Pulmonary lymph node (tissue), 1 donor: ENCODE measurements around a stretch of chr6.

- PRO-cap = no peak
Observed at GRCh38 chr6:170146877-170147563, 143.9 kb downstream of the DLL1 start.

DNA sequence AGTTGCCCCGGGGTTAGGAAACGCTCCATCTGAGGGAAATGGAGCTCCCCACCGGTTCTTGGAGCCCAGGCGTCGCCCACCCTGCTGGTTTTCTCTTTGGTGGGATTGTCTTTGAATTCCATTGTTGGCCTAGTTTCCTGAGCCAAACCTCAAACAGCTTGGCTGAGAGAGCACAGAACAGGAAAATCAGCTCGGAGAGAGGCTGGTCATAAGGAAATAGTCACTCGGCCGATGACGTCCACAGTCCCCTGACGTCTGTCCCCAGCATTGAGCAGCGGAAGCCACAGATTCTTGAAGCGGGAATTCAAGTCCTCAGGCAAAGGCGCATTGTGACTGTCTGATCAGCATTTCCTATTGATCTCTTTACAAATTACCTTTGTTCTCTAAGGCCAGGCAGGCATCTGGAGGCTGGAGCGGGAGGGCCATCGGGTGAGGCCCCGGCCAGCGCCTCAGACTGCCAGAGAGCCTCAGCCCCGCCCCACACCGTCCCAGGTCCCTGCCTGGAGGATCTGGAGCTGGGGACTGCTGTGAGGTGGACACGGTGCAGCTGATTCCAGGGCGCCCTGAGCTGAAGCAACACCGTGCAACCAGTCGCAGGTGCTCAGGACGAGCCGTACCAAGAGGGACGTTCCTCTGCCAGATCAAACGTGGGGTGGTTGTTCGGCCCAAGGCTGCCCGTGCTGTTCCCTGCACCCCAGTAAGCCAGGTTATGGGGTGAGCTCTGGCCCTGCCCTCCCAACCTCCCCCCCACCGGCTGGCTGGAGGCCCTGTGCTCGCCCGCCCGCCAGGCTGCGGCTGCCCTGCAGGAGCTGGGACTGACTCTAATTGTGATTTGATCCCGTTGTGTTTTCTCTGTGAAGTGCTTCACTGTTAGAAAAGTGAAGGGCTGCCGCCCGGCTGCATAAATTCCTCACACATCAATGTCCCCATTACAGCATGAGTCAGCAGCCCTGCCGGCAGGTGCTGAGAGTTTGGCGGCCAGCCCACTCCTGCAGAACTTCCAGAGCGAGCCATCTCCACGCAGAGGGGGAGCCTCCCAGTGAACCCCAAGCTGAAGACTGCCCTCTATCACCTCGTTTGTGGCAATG, 138.3 kb downstream of the DLL1 start:
- PRO-cap = bidirectional peak, plus-strand start at position 400 of the sequence, minus-strand start at position 188 of the sequence

- PRO-cap = no peak
Observed at GRCh38 chr6:170179342-170179503, 111.7 kb downstream of the DLL1 start.

GRCh38 chr6:170247084-170247549, 43.8 kb downstream of the DLL1 start:
- PRO-cap = no peak

GRCh38 chr6:170296958-170297714, 6.3 kb upstream of the DLL1 start:
- PRO-cap = no peak

- PRO-cap = no peak
Observed at GRCh38 chr6:170360465-170361141, 54.0 kb downstream of the FAM120B start.

DNA sequence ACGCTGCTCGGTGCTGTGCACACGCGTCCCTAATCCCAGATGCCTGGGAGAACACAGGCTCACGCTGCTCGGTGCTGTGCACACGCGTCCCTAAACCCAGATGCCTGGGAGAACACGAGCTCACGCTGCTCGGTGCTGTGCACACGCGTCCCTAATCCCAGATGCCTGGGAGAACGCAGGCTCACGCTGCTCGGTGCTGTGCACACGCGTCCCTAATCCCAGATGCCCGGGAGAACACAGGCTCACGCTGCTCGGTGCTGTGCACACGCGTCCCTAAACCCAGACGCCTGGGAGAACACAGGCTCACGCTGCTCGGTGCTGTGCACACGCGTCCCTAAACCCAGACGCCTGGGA, 70.5 kb downstream of the FAM120B start:
- PRO-cap = no peak

DNA sequence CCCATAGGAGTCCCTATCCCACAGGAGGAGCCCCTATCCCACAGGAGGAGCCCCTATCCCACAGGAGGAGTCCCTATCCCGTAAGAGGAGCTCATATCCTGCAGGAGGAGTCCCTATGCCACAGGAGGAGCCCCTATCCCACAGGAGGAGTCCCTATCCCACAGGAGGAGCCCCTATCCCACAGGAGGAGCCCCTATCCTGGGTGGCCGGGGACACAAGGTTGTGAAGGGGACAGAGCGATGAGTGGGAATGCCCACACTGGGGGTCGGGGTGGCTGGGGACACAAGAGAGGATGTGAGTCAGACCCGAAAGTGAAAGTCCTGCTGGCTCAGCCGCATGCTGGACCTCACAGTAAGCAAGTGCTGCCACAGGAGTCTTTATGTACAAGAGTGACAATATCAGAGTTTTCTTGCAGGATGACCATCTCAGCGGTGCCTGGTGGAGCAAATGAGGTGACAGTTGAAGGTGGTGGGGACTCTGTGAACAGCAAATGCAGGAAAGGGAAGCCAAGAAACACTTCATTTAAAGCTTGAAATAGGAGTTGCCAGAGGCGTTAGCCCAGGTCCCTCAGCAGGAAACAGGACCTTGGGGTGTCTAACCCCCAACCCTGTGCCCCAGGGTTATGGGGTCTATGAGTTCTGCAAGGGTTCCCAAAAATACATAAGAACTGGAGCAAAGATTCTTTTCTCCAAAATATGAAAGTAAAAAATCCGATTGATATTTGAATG, 93.6 kb downstream of the PSMB1 start:
- PRO-cap = no peak